Cardiac muscle cell (in vitro differentiated cells and primary cell): Measurements from ENCODE around the genes RAP1GDS1, ADH6 and ADH1A.

DNA sequence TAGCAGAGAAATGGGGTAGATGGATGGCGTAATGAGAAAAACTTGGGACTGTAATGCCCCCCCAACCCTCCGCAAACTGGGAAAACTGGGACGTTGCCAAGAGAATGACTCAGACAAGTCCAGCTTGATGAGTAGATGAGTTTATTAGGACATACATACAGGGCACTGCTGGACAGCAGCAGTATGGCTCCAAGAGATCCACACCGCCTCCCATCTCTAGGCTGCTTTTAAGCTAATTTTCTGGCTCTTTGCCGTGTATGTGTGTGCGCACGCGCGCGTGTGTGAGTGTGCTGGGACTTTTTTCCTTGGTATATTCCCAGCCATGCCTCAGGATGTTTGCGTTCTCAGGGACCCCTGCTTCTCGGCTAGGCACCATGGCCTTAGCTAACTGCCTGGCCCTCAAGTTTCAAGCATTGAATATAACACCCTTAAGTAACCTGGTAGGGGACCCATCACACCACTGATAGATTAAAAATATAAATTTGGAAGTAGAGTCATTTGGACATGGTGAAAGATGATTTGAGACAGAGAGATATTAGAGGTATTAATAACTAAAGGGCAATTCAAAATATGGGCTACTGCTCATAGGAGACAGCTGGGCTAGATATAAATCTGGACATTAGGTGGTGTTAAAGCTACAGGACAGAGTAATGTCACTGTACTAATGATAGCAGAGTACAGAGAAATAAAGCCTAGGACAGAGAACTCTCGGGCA, 151.8 kb downstream of the PDLIM5 start:
- RAMPAGE, long total RNA: no peak
- RRBS: no CpG with 5 or more reads among the region's 13 CpGs

- RAMPAGE, long total RNA: no peak
- RRBS: no CpG with 5 or more reads among the region's 1 CpG
Measured at GRCh38 chr4:94759957-94760156, 2.1 kb downstream of the BMPR1B start.

DNA sequence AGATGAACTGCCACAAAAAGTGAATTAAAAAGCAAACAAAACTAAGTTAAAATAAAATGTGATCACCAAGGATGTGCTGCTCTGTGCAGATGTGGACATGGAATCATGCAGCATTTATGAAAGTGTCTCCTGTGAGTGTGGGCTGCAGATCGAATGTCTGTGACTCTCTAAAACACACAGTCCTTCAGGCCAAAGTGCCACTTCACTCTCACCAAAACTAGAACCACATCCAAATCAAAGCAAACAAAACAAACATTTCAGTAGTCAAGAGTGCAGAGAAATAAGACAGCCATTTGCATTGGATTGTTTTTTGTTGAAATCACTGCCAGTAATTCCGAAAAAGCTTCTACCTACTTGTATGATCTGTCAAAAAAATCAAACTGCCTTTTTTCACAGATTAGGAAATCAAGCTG, 187.4 kb downstream of the UNC5C start:
- RAMPAGE, long total RNA: no peak
- RRBS: no CpG with 5 or more reads among the region's 2 CpGs

DNA sequence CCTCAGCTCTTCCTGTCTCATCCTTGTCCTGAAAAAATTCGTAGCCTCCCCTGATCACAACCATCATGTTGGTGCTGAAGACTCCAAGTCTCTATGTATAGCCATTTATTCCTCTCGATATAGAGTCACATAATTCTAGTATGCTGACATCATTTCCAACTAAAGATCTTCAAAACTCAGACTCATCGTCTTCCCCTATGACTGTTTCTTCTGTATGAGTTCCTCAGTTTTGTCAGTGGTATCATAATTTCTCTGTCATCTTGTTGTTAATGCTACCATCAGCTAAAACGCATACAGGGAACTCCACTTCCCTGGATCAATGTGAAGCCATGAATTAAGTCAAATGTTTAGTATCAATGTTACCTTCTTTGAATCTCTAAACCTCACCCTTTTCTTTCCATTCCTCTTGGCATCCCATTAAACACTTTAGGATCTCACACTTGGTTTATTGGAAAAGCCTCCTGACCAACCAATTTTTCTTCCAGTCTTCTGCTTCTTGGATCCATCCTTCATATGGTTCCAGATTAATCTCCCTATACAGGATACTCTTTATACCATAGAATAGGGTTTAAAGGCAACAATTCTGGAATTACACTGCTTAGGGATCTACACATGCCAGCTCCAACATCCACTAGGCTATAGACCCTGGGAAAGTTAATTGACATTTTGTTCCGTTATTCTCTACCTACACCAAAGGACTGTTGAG, 41.0 kb downstream of the UNC5C start:
- RAMPAGE, long total RNA: no peak
- RRBS: no CpG with 5 or more reads among the region's 5 CpGs

DNA sequence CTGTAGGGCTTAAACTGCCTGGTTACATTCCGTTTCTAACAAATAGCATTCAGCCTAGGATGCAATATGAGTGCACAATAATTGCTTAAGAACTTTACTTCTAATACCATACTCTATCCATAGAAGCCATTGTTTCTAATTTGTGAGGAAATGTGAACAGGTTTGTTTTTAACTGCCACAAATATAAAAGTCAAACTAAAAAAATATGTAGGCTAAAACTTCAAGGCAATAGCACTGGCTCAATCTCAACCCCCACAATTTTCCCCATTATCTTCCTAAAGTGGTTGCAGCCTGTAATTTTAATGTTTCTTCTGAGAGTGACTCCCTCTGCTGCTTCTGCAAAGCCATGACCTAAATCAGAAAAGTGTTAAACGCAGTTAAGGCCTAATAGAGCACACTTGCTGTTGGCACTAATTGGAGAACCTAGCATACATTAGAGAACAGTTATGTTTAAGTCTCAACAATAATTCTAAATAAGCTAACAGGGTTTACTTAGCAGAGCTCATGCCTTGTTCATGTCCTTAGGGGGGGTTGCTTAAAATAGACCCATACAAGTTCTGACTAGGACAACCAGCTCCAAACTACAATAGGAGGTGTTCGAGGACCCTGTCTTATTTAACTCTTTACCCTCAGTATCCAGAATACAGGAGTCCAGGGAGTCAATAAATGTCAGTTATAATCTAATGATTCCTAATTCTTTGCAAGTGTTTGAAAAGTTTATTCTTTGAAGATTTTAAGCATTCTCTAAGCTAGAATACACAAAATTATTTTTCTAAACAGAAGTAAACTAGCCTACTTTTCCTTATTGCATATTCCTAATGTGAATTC, 4.0 kb downstream of the UNC5C start:
- RAMPAGE, long total RNA: no peak
- RRBS: no CpG with 5 or more reads among the region's 3 CpGs

DNA sequence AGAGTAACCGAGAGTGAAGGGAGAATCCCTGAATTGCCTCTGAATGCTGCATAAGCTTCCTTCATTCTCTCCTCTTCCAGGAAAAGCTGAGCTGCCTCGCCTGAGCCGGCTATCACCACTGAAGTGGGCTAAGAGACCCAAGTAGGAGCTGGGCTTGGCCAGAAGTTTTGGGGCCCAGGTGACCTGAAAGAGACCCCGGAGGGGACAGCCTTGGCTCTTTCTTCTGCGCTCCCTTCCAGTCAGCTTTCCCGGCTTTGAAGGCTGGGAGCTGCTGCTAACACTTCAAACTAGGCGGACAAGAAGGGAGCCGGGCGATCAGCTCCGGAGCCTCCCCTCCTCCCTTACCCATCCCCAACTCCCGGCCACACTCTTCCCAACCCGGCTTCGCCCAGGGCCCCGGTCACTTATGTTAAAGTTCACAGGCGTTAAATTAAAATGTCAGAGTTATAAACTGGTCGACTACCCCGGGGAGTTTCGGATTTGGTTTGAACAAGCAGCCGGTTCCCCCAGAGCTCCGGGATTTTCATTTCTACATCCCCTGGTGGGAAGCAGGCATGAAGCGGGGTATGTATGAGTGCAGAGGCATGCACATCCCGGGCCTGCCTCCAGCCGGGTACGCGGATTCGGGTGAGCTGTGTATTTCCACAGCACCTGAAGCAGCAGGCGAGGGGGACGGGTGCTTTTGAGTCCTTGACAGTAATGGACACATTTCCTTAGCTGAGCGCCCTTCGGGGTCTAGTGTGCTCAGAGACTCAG, 1.1 kb downstream of the UNC5C start:
- RAMPAGE, long total RNA: no peak
- RRBS: 5% methylated on average over 12 of the region's 30 CpGs

- RAMPAGE, long total RNA: no peak
- RRBS: no CpG with 5 or more reads among the region's 2 CpGs
Measured at GRCh38 chr4:97496554-97496954, 646.7 kb downstream of the STPG2 start.

- RAMPAGE, long total RNA: no peak
- RRBS: no CpG with 5 or more reads among the region's 8 CpGs
Measured at GRCh38 chr4:98203359-98204234, 57.6 kb upstream of the RAP1GDS1 start.

DNA sequence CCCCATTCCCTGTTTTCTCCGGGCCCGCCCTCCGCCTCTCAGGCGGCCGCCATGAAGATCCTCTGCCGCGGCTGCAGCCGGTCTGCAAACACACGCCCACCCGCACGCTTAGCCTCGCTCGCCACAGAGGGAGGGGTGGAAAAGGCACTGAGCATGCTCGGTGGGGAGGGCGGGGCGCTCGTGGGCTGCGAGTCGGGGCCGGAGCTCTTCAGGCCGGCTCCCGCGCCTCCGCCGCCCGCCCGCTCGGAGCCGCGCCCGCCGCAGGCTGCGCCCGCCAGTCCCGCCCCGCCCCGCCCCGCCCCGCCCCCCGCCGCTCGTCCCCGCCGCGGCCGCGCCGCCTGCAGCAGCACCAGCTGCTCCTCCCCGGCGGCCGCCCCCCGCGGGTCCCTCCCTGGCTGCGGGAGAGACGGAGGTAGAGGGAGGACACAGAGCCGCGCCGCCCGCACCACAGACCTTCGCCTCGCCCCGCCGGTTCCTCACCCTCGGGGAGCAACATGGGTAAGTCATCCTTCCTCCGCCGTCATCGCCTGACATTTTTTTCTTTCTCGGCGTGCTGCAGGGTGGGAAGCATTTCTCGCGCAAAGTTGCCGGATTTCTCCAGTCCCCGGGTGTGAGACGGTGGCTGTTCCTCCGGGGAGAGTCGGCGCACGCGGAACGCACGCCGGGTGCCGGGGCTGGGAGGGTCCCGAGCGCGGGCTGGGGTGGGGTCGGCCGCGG, at the start of gene RAP1GDS1:
Gene RAP1GDS1, plus strand, starts transcription at position 313 of the 717 bp plus-strand sequence.
- RAMPAGE, long total RNA: start-site peak on the plus strand centred at position 366 of the sequence, 113 bp wide, 630 and 477 reads in 2 replicates
- RRBS: 1% methylated on average over 30 of the region's 89 CpGs

DNA sequence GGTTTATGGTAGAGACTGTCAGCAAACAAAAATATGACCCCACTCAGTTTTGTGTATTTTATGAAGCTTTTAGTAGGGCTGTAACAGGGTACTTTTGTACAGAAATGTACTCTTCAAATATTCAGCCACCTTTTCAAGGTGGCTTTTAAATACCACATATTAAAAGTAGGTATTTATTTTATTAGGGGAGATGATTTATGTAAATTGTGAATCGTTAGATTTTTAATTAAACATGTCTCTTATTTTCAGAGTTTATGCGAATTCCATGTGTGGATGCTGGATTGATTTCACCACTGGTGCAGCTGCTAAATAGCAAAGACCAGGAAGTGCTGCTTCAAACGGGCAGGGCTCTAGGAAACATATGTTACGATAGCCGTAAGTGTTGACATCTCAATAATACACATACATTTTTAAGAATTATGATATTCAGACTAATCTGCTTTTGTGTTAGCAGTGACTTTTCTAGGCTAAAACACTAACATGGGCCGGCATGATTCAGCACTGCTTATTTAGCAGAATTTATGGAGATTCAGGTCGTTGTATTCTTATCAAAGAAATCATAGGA, 91.1 kb downstream of the RAP1GDS1 start:
- RAMPAGE, long total RNA: no peak
- RRBS: no CpG with 5 or more reads among the region's 7 CpGs

DNA sequence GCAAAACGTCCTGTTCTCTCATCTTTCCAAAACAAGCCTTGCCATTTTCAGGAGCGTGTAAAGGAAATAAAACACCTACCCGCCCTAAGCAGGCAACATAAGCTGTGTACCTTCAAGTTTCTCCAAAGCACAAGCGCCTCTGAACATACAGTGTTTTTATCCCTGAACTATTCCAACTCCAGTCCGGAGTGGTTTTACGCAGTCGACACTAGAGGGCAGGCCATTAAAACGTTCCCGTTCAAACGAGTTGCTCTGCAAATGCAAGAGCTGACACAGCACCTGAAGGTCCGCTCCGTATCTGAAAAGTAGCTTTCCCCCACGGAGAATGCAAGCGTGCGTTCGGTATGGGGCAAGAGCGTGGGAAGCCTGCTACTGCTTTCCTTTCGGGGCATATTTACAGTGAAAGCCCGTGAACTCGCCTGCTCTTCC, 190.9 kb downstream of the TSPAN5 start:
- RAMPAGE, long total RNA: no peak
- RRBS: no CpG with 5 or more reads among the region's 20 CpGs

- RAMPAGE, long total RNA: no peak
- RRBS: no CpG with 5 or more reads among the region's 15 CpGs
Measured at GRCh38 chr4:98472016-98472610, 186.3 kb downstream of the TSPAN5 start.

- RAMPAGE, long total RNA: no peak
- RRBS: no CpG with 5 or more reads among the region's 15 CpGs
Measured at GRCh38 chr4:98570833-98571404, 87.5 kb downstream of the TSPAN5 start.

GRCh38 chr4:98994544-98994954, 972 bp upstream of the METAP1 start:
- RAMPAGE, long total RNA: no peak
- RRBS: no CpG with 5 or more reads among the region's 9 CpGs

DNA sequence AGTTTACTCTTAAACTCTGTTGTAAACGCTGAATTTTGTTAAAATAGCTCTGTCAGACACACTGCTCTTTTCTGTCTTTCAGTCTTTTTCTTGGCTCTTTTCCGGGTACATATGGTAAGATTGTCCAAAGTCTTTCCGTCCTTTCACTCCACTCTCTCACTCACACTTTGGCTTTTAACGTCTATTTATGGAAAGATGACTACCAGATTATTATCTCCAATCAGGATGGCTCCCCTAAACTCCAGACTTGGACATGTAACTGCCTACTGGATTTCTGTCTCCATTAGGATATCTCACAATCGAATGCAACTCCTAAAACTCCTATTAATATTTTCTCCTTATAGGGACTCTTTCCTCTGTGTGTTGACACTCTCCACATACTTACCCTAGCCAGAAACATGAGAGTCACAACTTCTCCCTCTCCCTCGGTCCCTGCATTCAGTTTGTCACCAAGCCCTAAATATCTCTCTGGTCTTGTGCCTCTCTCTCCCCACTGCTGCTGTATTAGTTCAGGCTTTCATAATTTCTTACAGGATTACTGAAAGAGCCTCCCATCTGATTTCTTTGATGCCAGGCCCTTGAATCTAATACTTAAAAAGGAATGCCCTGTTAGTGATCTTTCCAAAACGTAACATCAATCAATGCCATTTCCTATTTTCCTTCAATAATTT, 1.3 kb upstream of the ADH5 start:
- RAMPAGE, long total RNA: no peak
- RRBS: no CpG with 5 or more reads among the region's 7 CpGs

- RAMPAGE, long total RNA: no peak
- RRBS: no CpG with 5 or more reads among the region's 2 CpGs
Measured at GRCh38 chr4:99155124-99155415, 11.0 kb upstream of the ADH4 start.

DNA sequence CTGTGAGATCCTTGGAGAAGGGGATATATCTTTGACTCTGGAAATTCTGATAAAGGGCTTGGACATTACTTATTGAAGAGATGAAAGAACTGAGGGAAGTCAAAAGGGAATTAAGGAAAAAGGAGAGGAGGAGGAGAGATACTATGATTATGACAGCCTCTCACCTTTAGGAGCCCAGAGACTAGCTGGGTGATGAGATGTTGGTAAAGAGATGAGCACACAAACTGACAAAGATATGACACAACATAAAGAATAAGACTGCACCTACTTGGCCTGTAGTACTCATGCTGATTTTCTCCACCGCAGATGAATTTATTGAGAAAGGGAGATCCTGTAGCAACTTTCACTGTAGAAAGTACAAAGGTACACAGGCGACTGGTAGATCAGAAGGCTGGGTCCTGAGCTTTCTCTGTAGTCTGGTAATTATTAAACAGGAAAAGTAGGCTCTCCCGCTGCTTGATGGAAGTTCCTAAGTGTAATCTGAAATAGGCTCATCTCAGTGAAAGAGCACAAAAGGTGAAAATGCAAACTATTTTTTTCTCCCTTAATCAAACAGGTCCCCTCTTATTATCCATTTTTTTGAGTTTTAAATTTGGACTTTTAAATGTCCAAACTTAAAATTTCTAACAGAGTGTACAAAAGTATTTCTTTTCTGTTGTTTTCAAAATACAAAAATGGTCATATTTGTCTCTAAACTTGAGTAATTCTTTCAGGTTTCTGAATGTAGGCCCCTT, at the start of gene ADH6:
Gene ADH6, minus strand, starts transcription at position 380 of the 734 bp plus-strand sequence.
- RAMPAGE, long total RNA: no peak
- RRBS: no CpG with 5 or more reads among the region's 3 CpGs

- RAMPAGE, long total RNA: no peak
- RRBS: no CpG with 5 or more reads among the region's 1 CpG
Measured at GRCh38 chr4:99290653-99291128, at the start of gene ADH1A. Gene ADH1A (minus strand): TSS chr4:99290985.

DNA sequence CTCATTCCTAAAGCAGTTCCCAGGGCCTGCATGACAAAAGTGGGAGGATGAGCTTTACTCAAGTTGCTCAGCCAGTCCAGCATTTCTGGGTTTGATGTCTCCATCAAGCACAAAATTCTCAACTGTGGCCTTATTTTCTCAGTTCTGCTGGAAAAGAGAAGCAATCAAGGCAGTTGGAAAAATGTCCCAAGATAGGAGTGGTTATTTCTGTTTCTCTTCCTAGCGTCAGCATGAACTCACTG, 29.8 kb downstream of the ADH7 start:
- RAMPAGE, long total RNA: no peak
- RRBS: no CpG with 5 or more reads among the region's 1 CpG

GRCh38 chr4:99642568-99643074, 15.0 kb downstream of the C4orf54 start:
- RAMPAGE, long total RNA: no peak
- RRBS: no CpG with 5 or more reads among the region's 7 CpGs